SJCRH30 (cell line): ENCODE measurements around a stretch of chr22.

- RAMPAGE, long total RNA = no peak
Observed at GRCh38 chr22:42180298-42181239, 50.0 kb upstream of the CYP2D6 start.

- RAMPAGE, long total RNA = no peak
Observed at GRCh38 chr22:42304095-42304503, 33.6 kb upstream of the TCF20 start.

DNA sequence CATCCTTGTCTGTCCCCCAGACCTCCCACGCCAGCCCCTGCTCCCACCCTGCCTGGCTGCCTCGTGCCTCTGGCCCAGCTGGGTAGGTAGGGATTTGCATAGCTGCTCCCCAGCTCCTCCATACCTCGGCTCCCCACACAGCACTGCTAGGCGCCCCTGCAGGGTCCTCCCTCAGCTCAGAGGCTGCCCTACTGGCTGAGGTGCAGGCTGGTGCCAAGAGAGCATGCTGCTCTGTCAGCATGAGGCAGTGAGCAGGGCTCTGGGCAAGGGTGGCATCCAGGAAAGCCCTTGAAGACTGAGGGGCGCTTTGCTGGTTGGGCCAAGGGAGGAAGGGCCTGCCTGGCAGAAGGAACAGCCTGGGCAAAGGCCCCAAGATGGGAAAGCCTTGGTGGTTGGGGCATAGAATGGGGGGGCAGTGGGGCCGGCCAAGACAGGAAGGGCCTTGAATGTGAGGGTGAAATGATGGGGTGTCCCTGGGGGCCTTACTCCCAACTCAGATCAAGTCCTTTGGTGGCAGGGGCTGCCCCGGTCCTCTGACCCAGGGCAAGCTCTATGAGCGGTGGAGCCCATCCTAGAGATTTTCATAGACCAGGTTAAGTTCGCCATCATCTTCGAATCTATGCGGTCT is 47.5 kb downstream of the NFAM1 start:
- RAMPAGE, long total RNA = no peak

DNA sequence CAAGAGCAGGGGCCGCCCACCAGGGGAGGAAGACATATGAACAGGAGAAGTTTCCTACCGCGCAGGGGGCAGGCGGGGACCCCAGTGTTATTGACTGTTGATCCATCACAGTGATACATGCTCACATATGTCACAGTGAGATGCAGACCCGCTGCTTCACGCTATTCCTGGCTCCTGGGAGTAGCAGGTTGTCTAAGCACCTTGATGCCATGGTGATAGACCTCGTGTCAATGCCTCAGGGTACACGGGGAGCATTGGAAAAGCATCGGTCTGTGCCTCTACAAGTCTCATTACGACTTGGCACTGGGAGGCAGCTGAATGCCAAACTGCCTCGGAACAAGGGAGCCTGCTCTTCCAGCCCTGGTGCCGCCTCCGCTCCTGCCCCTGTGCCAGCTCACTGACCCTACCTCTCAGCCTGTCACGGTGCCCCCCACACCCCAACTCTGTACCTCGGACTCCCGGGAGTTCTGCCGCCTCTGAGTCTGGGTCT is 1.5 kb upstream of the NFAM1 start:
- RAMPAGE, long total RNA = no peak

GRCh38 chr22:42443202-42443903 is 11.2 kb upstream of the NFAM1 start:
- RAMPAGE, long total RNA = no peak

- RAMPAGE, long total RNA = no peak
Observed at GRCh38 chr22:42443904-42445131, 12.1 kb upstream of the NFAM1 start.

GRCh38 chr22:42508593-42508921 is 11.0 kb downstream of the RRP7A start:
- RAMPAGE, long total RNA = no peak

DNA sequence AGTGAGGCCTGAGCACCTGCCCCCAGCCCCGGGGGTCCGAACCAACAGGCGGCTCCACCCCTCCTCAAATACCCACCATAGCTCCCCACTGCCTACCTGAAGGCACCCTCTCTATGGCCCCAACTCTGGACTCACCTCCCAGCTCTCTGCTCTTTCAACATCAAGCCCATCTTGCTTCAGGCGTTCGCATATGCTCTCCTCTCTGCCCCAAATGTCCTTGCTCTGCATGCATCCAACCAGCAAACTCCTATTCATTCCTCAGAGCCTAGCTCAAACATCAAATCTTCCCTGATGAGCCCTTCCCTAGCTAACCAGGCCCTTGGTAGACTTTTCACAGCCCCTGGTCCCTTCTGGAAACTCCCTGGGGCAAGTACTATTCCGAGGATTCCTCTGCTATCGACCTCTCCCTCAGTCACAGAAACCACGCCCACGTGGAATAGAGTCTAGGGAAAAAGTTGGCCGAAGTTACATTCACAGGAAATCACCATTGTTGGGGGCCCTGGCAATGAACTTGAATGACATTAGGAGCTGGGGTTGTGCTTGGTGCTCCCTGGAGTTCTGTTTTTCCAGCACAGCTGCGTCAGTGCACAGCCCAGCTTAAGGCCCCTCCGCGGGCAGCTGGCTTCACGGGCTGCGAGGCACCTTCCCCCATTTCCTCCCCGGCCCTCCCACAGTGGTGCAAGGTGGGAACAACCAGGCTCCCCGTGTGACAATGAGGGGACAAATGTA is 4.0 kb upstream of the ATP5MGL start:
- RAMPAGE, long total RNA = no peak

DNA sequence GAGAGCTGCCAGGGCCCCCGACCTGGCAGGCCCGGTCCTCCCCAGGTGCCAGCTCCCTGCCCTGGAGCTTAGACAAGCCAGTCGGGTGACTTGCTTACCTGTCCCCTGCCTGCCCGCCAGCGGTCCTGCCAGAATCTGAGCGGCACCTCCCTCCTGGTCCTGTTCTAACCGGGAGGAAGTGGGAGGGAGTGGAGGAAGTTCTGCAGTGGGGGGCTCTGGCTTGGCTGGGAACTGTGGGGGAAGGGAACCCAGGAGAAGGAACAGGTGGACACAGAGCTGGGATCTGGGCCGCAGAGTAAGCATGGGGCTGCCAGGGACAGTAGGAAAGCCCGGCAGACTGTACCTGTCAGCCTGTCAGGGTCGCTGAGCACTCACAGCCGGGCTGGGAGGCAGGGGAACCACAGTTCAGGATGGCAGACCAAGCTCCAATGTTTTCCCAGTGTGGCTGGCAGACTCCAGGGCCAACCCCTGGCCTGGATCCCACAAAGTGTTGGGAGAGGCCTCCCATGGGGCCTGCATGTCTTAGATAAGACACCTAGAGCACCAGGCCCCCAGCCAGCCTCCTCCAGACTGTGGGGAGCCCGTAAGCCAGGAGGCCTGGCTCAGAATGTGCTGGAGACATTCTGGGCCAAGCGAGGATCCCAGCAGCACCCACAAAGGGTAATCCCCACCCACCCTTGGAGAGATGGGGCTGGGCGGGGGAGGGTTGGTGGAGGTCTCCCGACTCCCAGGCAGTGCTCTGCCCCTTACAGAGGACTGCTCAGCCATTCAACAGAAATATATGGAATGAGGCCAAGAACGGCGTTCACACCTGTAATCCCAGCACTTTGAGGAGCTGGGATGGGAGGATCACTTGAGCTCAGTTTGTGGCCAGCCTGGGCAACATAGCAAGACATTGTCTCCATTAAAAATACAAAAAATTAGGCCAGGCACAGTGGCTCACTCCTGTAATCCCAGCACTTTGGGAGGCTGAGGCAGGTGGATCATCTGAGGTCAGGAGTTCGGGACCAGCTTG is 2.3 kb downstream of the CYB5R3 start:
- RAMPAGE, long total RNA = no peak

- RAMPAGE, long total RNA = no peak
Observed at GRCh38 chr22:42661943-42662564, 12.9 kb upstream of the CYB5R3 start.

DNA sequence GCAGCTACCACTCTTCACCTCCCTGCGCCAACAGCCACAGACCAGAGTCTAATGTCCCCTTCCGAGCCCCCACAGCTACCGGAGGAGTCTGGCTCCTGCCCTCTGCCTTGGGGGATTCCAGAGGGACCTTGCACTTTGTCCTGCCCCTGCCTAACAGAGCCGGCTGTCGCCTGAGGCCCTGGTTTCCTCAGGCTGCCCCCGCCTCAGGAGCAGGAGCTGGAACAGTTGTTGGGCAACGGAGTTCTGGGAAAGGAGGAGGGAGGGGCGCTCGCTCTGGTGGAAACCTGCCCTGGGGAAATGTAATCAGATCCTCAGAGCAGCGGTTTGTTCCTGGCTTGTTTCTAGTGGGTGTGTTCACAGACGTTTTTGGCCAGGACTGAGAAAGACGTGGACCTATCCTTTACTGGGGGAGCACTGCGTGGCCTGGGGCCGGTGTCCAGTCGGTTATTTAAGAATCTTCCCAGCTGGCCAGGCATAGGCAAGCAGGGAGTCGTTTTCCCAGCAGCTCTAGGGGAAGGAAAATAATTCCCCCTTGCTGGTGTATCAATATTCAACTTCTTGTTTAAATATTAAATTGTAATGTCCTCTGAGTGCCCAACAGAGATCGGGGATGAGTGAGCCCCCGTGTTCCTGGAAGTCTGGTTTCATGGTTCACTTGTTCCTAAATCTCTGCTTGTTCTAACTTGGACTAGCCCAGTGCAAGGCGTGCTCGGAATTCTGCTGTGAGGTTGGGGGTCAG is 32.2 kb downstream of the A4GALT start:
- RAMPAGE, long total RNA = no peak

DNA sequence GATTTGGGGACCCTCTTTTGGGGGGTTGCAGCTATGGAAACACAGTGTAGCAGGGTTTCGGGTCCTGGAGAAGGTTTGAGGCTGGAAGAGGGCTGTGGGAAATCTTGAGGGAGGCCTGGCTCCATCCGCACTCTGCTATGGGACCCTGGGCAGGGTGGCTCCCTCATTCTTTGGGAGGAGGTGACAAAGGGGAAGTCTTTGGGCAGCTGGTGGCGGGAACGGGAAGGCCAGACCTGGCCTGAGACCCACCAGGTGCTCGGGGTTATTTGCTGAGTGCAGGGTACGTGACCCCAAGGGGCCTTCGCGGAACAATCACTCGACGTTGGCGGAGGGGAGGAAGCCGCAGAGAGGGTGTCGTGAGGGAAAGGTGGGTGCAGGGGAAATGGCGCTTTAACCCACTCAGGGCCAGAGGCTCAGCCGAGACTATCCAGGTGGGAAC is 1.1 kb downstream of the A4GALT start:
- RAMPAGE, long total RNA = no peak

DNA sequence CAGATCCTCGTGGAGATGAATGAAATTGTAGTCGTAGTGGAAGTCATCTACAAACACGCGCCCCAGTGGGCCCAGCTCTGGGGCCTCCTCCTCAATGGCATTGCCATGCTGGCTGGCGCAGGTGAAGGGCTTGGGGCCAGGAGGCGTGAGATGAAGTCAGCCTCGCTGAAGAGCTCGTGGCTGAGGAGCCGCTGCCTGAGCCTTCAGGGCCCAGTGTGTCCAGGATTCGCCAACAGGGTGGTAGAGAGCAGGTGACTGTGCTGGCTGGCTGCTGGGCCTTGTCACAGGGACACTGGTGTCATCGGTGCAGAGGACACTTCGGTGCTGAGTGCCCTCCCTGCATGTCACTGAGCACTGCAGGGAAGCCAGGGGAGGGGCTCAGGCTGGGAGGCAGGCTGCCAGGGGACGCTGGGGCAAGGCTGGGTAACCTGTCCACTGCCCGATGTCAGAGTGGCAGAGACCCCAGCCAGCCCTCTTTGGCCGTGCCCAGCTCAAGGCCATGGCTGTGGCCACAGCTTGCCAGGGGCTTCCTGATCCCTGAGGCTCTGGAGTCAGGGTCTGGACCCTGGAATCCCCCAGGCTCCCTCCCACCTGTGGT is 64.1 kb downstream of the ARFGAP3 start:
- RAMPAGE, long total RNA = no peak

GRCh38 chr22:42887272-42887910 is 30.3 kb upstream of the ARFGAP3 start:
- RAMPAGE, long total RNA = no peak

DNA sequence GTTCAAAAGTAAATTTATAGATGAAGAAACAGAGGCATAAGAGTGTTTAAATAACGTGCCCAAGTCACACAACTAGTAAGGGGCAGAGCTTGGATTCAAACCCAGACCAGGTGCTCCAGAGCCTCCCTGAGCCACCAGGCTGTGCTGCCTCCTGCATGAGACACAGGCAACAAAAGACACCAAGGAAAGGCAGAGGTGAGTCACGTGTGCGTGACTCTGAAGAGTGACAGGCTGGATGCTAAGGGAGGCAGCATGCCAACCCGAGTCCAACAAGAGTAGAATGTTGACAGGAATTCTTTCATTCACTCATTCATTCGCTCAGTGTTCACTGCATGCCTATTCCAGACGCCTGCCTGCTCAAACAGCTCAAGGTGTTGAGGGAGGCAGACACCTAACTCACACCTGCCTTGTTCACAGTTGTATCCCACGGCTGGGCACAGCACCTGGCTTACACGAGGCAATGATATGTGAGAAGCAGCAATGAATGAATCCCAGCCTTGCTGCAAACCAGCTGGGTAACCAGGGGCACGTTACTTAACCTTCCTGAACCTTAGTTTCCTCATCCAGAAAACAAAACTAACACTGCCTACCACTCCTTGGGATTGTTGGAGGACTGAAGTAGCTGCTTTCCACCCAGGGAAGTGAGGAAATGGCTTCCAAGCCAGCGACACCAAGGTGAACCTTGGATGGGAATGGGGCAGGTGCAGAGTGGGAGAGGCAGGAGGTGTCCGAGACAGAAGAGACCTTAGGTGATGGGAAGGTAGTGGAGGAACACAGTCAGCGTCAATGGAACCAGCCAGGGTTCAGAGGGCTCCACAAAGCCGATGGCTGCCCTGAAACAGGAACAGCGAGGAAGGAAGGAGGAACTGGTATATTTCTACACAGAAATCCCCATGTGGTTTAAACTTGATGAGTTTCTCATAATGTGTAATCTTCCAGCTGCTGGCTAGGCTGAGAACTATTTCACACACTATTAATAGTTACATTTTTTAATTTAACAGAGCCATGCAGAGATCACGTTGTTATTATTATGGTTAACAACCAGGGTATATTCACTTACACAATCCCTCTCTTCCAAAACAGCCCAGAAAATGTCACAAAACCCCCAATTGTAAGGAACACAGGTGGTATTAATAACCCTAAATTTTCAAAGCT is 74.0 kb upstream of the ARFGAP3 start:
- RAMPAGE, long total RNA = no peak

GRCh38 chr22:42951154-42952228 is 63.5 kb downstream of the PACSIN2 start:
- RAMPAGE, long total RNA = no peak

- RAMPAGE, long total RNA = no peak
Observed at GRCh38 chr22:42973703-42974060, 41.3 kb downstream of the PACSIN2 start.

DNA sequence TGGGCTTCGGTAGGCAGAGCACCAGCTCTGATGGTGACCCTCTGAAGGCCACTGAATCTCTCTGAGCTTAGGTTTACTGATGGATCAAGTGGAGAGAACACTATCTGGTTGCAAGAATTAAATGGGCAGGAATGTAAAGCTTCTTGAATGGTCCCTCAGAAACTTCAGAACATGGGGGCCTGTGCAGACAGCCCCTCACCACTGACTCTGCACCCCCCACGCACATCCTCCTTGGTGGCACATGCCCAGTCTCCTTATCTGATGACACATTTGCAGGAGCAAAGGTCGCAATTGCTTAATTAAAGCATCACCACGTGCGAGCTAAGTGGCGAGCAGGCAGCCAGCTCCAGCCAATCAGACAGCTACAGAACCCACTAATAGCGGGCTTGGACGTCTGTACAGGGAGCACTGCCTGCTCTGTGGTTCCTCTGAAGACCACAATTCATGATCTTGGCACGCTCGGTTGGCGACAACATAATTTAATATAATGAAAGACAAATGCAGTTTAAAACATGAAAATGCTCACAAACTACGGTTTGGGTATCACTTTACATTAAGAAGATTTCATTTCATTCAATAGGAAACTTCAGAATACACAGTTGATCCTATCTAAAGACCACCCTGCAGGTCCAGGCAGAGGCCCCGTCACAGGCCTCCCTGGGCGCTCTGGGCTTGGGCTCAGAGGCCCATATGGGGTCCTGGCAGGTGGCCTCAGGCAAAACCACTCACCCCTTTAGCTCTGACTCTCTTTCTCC is 10.6 kb downstream of the PACSIN2 start:
- RAMPAGE, long total RNA = no peak

DNA sequence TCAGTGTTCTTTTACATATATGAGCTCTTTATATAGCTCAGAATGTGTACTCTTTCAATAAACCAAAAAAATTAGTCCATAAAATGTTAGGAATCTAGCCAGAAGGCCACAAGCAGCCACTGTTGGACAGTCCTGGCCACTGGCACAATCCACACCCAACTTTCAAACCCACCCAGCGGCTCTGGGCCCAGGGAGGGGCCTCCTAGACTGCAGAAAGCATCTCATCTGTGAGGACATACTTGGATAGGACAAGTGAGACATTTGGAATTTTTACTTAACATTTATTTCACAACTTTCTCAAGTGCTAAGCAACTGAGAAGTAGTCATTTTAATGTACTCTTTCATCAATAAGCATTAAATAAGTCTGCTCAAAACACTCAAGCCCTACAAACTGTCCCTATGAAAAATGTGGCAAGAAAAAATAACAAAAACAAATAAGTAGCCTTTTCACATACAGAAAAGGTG is 6.4 kb downstream of the PACSIN2 start:
- RAMPAGE, long total RNA = no peak

DNA sequence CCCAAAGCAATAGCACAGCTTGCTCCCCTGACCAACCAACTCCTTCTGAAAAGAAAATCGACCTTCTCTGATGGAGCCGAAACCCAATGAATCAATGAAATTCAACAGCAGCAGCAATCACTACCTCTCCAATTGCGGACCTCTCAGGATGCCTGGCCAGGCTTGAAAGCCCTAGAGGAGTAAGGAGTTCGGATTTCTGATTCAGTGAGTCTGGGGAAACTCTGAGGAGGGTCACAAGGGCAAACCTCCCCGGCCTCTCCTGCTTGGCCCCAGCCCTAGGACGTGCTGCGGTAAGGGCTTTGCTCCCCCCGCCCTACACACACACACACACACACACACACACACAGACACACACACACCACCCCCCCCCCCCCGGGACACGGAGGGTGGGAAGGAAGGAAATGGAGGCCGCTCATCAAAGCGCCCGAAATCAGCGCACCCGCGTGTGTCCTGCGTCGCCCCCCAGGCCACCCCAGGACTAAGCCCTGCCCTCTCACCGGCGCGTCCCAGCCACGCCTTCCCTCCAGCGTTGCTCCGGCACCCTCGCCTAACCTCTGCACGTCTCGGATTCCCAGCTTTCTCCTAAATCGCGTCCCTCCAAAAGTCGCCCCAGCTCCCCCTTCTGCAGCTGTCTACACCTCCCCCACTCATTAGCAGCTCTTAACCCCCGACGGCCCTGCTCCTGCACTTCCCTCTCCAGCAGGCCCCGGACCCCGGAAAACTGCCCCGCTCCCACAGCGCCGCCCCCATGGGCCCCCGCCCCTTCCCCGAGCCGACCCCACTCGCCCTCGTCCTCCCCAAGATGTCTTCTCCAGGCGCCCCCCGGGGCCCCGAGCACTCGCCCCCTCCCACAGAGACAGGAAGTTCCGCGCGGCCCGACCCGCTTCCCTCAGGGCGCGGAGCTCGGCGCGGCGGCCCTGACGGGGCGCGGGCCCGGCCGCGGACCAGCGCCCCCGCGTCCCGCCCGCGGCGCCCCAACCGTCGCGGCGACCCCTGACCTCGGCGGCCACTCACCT is 634 bp downstream of the PACSIN2 start:
- RAMPAGE, long total RNA = no peak